ENCODE results near the gene SLC45A3.

DNA sequence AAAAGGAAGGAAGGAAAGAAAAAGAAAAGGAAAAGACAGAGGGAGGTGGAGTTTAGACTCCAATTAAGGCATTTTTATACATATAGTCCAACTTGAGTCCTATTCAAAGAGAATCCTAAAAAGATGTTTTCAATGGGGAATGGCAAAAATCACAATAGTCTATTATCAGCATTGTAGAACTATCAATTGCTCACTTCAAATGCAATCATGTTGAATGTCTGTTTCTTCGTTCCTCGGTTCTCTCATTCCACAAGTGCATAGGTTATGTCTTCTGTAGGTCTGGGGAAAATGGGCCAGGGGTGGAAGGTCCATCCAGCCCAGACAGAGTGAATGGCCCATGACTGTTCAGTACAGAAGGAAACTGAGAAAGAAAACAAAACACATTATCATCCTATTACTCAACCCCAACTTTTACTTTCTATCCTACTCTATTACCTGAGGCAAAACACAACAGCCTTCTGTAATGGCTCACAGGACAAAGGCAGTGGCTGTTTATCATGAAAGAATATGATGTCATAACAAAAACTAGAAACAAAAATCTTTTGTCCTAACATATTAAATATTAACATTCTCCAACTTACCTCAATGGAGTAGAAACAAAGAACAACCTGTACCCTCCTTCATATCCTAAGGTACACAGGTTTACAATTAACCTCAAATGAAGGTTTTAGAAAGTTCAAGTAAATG is 15.4 kb downstream of the ELK4 start:
- PRO-cap = no peak

DNA sequence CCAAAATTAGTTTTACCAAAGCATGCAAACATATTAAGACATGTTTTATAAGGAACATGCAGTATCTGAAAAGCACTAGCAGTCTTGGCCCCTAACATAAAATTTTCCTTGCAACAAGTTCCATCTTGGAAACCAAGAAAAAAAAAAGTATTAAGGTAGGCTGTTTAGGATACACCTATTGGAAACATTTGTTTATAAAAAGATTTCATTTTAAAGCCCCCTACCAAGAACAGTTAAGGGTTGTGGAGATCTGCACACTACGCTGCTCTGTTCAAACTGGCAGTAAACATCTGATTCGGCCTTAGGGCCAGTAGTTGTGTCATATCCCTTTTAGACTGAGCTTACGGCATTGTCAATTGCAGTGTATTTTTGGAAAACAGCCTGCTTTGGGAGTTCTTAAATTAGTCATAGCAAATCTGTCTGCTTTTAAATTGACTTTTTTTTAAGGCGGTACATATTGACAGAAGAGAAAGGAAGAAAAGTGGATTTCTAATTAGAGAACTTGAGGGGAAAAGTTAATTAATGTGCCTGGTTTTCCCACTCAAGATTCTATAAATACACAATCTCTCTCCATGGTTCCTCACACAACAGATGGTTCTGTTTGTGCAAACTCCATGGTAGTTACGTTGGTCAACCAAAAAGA is 1.6 kb upstream of the ELK4 start:
- PRO-cap = no peak

GRCh38 chr1:205668223-205668656 is 12.1 kb downstream of the SLC45A3 start:
- PRO-cap = no peak

GRCh38 chr1:205680254-205681049 is at the start of gene SLC45A3:
Gene SLC45A3 (minus strand): TSS chr1:205680509.
- PRO-cap = no peak

- PRO-cap = no peak
Observed at GRCh38 chr1:205703455-205703883, 23.2 kb upstream of the SLC45A3 start.

GRCh38 chr1:205716686-205717390 is 33.1 kb downstream of the NUCKS1 start:
- PRO-cap = no peak

- PRO-cap = no peak
Observed at GRCh38 chr1:205814116-205814669, 1.2 kb upstream of the SLC41A1 start.

- PRO-cap = bidirectional peak, plus-strand start at chr1:206012323, minus-strand start at chr1:206012175
Observed at GRCh38 chr1:206011978-206012515, 8.9 kb upstream of the RAB7B start.

GRCh38 chr1:206053671-206054068 is 697 bp downstream of the RHEX start:
- PRO-cap = bidirectional peak, plus-strand start at chr1:206053842, minus-strand start at chr1:206053788

DNA sequence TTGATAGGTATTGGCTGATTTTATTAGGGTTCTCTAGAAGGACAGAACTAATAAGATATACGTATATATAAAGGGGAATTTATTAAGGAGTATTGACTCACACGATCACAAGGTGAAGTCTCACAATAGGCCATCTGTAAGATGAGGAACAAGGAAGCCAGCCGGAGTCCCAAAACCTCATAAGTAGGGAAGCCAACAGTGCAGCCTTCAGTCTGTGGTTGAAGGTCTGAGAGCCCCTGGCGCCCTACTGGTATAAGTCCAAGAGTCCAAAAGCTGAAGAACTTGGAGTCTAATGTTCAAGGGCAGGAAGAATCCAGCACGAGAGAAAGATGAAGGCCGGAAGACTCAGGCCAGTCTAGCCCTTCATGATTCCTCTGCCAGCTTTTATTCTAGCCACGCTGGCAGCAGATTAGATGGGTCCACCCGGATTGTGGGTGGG is 18.0 kb downstream of the RHEX start:
- PRO-cap = no peak

DNA sequence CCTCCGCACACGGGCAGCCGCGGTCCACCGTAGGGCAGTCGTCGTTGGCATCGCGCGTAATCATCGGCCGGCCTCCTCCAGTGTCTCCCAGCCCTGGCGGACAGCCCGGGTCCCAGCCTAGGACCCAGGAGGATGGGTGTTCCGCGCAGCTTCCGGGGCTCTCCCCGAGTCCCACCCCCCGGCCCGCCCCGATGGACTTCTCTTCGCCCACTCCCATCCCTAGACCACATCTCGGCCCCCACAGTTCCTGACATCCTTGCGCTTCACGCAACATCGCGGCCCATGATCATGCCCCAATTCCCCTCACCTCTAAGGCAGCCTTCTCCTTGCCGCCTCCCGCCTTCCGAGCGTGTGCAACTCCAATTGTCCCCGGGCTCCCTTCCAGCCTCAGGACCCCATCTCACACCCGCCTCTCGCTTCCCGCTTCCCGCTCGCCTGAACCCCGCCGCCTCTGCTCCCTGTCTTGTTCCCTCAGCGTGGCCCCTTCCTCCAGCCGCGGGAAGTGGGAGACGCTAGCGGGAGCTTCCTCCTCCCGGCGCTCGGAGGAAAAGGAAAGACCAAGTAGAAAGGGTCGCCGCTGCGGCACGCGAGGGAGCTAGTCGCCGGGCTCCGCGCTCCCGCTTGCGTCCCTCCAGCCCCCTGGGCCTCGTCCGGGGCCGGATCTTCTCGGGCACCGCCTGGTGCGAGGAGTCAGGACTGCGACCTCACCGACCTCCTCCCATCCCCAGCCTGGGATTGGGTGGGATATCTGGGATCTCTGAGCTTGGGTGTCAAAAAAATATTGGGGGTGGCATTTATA is 803 bp downstream of the SRGAP2 start:
- PRO-cap = no peak

DNA sequence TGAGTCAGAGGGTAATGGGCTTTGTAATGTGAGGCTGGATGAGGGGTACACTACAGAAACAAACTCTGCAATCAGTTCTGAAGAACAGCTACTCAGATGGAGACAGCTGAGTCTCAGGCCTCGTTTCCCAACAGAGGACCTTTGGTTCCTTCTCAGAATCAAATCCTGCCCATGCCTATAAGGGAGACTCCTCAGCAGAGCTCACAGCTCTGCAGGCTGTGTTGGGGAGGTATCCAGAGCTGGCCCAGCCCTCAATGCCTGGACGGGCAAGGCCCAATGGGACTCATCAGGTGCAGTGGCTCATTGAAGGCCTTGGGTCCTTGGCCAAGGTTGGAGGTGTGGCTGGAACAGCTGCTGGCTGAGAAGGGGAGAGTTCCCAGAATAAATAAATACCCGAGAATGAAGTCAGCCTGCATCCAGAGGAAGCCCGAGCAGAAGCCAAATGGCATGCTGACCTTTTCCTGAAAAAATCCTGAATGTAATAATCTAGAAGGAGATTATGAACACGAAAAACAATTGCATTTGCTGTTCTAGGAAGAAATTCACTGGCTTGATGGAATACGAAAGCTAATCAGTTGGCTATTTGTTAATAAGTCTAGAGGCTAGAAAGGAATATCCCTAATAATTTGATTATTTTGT is 25.2 kb upstream of the IKBKE start:
- PRO-cap = no peak

GRCh38 chr1:206445606-206446338 is 24.5 kb upstream of the IKBKE start:
- PRO-cap = no peak

DNA sequence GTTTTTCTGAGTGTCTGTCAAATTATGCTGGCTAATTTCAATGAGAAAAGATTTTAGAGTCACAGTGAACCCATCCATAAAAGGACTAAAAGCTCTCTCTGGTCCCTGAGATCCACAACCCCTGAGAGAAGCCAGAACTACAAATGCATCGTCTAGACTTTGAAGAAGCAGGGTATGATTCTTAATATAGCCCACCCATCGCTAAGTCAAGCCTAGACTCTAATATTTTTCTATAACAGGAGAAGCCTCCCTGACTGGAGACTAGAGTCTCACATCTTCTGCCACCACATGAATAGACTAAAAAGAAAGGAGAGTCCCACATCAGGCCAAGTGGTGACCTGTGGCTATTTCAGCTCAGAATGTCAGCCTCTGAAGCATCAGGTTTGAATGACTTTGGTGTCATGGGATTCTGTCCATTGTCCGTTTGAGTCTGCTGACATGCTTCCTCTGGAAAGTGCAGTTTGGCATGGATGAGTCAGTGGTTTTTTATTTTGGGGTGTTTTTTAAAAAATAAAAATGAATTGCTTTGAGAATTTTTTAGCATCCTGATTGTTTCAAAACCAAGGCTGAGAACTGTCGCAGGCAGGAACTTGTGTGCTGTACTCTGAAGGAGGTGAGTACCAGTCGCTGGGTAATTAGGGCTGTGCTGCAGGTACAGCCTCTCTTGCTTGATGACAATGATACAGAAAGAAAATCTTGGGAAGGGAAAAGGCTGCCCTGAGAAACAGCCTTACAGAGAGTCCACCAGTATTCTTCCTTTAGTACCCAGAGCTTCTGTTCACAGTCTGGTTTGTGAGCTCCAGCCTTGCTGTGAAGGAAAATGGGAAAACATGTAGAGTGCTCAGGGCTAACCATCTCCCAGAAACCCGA is 19.5 kb downstream of the DYRK3 start:
- PRO-cap = no peak

- PRO-cap = bidirectional peak, plus-strand start at chr1:206664218, minus-strand start at chr1:206664113; bidirectional peak, plus-strand start at chr1:206664380, minus-strand start at chr1:206664355
Observed at GRCh38 chr1:206663914-206664527, 20.7 kb upstream of the MAPKAPK2 start.

DNA sequence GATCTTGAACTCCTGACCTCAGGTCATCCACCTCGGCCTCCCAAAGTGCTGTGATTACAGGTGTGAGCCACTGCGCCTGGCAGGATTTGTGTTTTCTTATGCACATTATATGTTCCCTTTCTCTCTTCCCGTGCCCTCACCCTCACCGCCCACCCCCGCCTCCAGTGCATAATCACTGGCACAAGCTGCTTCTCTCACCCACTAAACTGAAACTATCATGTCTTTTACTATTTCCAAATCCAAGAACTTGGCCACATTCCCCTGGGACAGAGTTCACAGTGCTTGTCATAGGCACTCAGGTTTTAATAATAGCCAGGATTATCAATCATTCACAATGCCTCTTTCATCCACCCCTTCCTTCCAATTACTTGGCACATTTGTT is 17.8 kb upstream of the MAPKAPK2 start:
- PRO-cap = no peak

DNA sequence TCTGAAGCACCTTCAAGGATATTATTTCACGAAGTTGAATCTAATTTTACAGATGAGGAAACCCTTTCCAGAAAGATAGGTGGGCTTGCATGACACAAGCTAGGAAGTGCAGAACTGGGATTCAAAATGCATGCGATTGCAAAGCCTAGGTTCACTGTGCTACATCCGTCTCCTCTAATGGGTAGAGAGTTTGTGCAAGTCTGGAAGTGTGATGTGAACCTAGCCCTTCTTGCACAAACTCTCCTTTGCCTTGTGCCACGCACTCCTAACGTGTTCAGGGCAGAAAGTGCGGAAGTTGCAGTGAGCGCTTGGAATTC is 40.2 kb downstream of the MAPKAPK2 start:
- PRO-cap = no peak

DNA sequence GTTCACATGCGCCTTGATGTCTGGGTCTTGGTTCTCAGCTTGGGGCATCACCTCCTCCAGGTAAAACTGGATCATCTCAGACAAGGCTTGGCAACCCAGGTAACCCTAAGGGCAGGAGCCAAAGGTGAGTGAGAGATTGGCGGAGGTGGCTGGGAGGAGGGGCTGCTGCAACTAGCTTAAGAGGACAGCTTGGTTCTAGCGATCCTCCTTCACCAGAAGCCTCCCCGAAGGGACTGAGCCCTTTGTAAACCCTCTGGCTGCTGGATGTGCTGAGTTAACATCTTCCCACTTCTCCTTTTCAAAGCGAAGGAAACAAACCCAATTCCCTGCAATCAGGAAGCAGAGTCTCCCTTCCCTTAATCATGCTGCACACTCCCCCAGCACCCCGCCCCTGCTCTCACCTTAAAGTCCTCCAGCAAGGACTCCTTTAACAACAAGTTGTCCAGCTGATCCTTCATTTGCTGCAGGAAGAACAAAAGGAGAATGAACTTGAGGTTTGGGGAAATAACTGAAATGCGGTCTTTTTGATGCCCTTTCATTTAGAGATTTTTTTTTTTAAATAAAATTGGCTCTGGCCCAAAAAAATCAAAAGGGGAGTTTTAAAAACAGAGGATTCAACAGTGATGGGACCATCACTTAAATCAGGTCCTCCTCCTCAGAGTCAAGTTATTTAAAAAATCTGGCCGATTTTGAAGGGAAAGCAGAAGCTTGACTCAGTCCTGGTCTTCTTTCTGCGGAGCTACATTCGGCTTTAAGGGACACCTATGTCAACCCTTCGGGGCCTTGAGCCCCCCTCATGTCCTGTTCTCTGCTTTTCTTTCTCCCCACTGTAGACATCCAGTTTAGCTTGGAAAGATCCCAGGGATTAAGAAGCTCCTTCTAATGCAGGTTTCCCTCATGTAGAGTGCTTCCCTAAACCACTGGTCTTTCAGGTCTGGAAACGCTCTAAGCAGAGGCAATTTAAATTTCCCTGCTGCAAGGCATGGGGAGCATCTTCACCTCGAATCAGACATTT is 689 bp downstream of the IL19 start:
- PRO-cap = no peak

GRCh38 chr1:206953558-206954022 is 7.3 kb upstream of the PIGR start:
- PRO-cap = no peak

- PRO-cap = no peak
Observed at GRCh38 chr1:207001619-207002382, 30.8 kb downstream of the C1orf116 start.